NALM6 (cell line): ENCODE measurements around the gene PLA2G7.

- PRO-cap, result no peak
These were observed 2.7 kb downstream of the CDC5L start for GRCh38 chr6:44390165-44390586.

DNA sequence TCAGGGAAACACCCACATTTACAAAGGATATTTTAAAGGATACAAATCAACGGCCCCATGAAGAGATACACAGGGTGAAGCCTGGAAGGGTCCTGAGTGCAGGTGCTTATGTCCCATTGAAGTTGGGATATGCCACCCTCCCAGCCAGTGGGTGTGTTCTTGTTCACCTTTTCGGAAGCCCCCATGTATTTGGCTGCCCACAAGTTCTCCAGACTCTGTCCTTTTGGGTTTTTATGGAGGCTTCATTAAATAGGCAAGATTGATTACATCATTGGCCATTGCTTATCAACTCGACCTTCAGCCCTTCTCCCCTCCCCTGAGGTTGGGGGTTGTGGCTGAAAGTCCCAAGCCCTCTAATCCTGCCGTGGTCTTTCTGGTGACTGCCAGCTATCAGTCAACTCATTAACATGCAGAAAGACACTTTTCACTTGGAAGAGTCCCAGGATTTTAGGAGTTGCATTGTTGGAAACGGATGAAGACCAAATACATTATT lies 9.3 kb downstream of the CDC5L start:
- PRO-cap, result no peak

GRCh38 chr6:44977059-44977532 lies 351.0 kb upstream of the RUNX2 start:
- PRO-cap, result no peak

GRCh38 chr6:45460967-45461494 lies 83.3 kb upstream of the SUPT3H start:
- PRO-cap, result no peak

DNA sequence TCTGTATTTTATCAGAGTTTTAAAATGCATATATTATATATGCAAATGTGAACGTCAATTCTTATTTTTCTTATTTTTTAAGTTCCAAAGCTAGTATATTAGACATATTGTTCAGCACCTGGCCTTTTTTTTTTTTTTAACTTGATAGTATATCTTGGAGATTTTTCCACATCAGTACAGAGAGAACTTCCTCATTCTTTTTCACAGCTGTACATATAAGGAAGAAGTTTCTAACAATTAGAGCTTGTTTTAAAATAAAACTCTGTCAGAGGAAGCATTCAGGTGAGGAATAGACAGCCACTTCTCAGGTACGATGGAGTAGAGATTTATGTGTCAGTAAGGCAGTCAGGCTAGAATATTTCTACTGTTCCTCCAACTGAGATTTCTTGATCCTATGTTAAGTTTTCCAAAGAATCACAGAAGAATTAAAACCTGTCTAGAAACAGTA lies 233.1 kb upstream of the SUPT3H start:
- PRO-cap, result no peak

DNA sequence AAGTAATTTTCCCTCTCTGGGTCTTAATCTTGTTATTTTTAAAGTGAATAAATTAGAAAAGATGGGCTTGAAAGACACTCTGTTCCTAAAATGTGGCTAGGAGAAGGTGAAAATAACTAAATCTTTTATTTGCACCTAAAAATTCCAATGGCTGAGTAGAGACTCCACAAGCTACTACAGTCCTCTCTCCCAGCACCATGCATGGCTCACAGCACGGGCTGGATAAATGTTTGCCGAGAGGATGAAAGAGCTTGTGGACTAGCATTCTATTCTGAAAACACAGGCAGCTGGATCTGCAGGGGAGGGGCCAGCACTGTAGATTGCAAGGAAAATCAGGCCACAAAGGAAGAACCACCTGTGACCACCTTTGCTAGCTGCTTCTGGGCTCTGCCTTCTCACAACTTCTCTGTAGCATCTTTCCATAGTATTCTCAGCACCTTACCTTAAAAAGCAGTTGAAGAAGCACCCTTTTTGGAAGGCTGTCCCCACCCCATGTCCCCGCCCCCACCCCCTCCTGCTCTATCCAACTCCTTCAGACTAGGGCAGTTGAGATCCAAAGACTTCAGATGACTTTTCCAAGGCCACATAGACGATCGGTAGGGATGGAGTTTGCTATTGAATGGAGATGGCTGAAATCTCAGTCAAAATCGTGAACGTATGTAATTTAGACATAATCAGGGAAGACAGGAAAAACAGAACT lies 46.6 kb downstream of the CLIC5 start:
- PRO-cap, result no peak

DNA sequence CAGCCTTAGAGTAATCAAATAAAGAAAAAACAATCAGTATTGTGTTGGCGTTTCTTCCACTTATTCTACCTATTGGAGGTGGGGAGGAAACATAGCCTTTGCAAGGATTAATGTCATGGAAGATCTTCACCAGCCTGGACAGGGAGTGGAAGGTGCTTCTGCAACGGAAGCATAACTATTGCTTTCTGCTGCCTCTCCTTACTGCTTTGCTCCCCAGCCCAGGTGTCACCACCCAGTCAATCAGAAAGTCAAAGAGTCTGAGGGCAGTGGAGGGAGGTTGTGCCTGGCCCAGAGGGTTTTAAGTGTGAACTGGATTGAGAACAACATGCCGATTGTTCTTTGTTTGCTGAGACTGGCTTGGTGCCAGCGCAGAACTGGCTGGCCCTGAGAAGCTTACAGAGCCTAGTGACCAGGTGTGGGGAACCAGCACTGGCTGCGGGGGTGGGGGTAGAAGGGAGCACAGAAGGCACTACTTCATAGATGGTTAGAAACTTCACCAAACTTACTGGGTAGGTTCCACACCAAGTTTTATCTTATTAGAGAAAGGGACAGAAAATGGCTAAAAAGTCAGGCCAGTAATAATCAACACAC lies 31.1 kb upstream of the ENPP4 start:
- PRO-cap, result no peak

- PRO-cap, result no peak
These were observed 504 bp upstream of the ENPP4 start for GRCh38 chr6:46129275-46129694.

DNA sequence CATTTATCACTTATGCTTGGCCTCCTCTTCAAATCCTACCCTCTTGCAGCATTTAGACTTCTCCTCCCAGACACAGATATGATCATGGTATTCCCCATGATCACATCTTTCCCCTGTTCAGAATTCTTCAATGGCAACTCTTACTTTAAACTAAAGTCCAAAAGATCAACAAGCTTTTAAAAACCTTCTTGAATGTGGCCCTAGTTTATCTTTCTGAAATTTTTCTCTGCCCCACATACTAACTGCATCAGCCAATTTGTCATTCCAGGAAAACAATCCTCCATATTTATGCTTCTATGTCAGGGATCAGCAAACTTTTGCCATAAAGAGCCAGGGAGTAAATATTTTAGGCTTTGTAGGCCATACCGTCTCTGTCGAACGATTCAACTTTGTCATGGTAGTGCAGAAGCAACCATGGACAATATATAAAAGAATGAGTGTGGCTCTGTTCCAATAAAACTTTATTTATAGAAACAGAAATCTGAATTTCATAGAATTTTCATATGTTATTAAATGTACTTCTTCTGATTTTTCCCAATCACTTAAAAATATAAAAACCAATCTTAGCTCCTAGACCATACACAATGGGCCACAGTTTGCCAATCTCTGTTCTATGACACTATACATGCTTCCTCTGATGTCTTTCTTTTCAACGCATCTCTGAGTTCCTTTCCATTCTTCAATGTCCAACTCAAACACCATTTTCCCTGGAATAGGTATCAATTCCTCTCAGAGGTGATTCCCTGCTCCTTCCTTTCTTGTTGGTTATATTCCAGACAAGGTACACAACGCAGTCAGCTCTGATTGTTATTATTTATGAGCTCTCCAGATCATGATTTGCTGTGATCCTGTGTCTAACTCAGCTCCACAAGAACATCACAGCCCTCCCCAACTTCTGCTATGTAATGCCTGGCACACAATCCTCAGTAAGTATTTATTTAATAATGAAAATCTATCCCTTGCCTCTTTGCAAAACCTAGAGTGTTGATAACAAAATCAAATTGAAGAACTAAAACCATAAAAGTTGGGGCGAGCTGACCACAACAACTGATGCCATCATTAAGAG lies 115.6 kb downstream of the RCAN2 start:
- PRO-cap, result no peak

- PRO-cap, result no peak
These were observed 17.9 kb upstream of the RCAN2 start for GRCh38 chr6:46508923-46509768.

DNA sequence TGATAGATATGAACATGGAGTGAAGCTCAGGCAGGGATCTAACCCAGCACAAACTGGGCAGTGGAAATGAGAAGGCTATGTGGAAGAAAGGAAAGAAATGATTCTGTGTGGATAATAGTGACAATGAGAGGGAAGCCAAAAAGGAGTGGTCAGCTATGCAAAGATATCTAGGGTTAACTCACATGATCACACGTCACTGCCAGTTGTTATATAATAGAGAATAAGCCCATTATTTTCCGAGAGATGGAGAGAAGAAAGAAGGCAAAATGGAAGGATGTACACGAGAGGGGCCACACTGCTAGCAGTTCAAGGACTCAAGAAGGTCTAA lies 18.7 kb upstream of the RCAN2 start:
- PRO-cap, result no peak

DNA sequence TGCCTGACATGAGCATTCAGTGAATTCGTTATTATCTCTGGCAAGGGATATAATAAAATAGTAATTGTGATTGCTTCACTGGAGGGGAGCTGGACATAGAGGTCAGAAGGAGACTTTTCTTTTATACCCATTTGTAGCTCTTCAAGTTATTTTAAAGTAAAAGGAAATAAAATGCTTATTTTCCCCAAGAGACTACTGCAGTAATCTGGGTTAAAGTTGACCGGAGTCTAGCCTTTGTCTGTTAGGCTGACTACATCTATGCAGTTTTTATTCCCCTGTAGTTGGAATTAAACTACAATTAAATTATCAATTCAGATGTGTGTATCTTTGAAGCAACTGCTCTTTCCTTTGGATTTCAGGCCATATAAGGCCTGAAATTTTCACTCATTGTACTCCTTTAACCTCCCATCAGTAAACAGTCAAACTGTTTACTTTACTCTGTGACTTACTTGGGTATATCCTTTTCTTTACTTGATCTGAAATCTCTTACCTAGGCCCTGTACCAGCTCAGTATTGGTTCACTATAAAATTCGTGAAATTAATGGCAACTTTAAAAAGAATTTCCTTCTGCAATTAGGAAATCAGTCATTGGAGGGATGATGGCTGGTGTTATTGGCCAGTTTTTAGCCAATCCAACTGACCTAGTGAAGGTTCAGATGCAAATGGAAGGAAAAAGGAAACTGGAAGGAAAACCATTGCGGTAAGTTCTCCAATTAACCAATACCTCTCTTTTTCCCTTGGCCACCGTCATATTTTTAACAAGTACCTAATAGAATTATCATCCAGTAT lies 9.2 kb downstream of the SLC25A27 start:
- PRO-cap, result no peak

DNA sequence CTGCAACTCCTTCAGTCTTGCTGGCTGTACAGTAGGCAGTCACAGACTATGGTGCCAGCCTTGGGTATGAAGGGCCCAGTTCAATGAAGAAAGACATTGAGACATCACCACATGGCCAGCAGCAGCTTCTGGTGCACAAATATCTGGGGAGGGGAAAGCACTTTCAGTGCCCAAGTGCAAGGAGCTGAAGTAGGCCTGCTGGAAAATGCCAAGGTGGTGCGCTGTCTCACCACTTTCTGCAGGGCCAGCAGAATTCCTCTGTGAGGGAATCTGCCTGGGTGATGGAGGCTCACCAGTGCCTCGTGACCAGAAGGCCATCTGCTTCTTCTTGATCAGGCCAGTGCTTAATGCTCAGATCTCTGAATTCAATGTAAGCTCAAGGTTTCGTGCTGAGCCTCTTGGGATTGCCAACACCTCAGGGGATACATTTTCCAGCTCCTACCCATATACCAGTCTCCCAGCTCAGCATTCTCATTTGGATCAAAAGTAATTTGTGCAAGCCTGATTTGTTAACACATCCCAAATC lies 1.7 kb downstream of the PLA2G7 start:
- PRO-cap, result no peak

- PRO-cap, result no peak
These were observed at the start of gene PLA2G7 for GRCh38 chr6:46734852-46735988. PLA2G7 (minus strand) TSS chr6:46735375.

DNA sequence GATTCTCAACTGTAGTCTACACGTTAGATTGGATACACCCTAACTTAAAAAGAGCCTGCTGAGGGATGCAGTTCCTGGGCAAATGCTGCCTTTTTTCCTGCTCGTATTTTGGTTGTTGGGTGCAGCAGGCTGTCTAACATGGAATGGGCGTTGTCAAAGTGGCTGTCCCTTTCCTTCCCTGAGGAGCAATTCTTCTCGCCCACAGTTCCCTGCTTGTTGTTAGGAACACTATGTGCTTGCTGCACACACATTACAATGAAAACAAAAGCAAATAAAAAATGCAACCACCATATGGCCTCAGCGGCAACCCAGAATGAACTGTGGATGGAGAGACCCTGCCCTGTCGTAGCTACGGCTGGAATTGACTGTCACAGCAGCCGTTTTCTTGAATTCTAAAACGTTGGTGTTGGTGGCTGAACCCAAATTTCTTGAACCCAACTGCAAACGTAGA lies 1.8 kb upstream of the ADGRF5 start:
- PRO-cap, result no peak

GRCh38 chr6:46935570-46936439 lies 14.1 kb upstream of the ADGRF5 start:
- PRO-cap, result no peak

DNA sequence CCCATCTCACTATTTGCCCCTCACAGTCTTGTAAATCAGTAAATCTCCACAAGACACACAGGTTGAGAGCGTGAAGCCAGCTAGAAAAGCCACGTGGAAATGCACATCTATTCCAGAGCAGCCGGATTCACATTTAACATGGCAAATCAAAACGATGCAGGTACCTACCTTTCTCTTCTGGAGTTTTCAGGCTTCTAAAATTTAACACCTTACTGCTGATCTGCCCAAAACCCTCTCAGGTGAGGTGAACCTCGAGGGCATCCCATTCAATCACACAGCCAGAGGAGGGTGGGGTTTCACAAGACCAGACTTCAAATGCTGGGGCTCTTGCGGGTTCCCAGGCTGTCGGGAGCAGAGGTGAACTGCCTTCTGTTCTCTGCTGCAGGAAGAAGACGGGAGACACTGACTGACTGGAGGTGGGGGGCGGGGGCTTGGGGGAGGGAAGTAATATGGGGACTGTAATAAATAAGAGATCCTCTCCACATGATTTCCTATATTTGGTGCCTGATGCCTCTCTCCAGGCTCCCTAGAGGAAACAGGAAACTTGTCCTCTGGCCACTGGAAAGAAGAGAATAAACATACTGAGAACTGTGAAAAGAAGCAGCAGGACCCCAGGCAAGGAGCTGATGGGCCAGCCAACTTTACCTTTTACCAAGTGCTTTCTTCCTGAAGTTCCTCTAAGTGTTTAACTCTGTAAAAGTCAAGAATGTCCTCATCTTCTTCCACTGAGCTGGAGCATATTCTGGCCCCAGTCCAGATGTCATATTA lies 33.0 kb upstream of the ADGRF5 start:
- PRO-cap, result no peak

DNA sequence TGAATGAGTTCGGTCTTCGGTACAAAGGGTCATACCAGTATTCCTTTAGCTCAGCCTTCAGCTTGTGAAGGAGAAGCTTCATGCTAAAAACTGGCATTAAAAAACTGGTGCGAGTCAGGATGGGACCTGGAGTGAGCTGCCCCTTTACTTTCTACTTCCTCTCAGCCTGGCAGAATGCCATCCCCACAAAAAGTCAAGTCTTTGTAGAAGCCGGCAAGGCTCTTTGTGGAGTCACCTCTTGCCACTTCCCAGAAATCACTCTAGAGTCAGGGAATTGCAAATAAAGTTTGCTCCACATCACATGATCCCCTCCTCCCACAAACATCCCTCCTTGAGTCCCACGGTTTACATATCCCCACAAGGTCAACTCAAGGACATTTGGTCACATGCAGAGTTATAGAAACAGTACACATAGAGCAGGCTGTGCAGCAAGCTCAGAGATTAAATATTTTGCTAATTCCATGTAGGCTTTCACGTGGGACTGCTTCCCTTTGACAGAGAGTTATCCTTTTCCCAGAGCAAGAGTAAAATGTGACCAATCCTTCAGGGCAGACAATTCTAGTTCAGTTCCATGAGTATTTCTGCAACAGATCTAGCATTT lies 34.7 kb upstream of the ADGRF1 start:
- PRO-cap, result no peak

- PRO-cap, result no peak
These were observed 75.1 kb upstream of the ADGRF1 start for GRCh38 chr6:47117116-47117832.

GRCh38 chr6:47230556-47231108 lies 79.1 kb downstream of the TNFRSF21 start:
- PRO-cap, result no peak